Tibial nerve (tissue), 3 donors: ENCODE measurements around the genes CAPN3, SNAP23 and TTBK2.

GRCh38 chr15:41621741-41622249 is 62.8 kb downstream of the TYRO3 start:
- PRO-cap: unidirectional peak, plus-strand start at chr15:41621782; bidirectional peak, plus-strand start at chr15:41622155, minus-strand start at chr15:41622043
- RAMPAGE, long total RNA, 3 experiments: no peak in any of the 3 experiments

GRCh38 chr15:41659974-41660230 is 100.9 kb downstream of the TYRO3 start:
- PRO-cap: no peak
- RAMPAGE, long total RNA, 3 experiments: no peak in any of the 3 experiments

- PRO-cap: no peak
- RAMPAGE, long total RNA, 3 experiments: no peak in any of the 3 experiments
Measured at GRCh38 chr15:41845754-41846165, 7.1 kb downstream of the PLA2G4B start.

GRCh38 chr15:41881401-41882483 is 12.1 kb downstream of the SPTBN5 start:
- PRO-cap: no peak
- RAMPAGE, long total RNA, 3 experiments: no peak in any of the 3 experiments

- PRO-cap: no peak
- RAMPAGE, long total RNA, 3 experiments: no peak in any of the 3 experiments
Measured at GRCh38 chr15:41928552-41929702, 35.1 kb upstream of the SPTBN5 start.

- PRO-cap: no peak
- RAMPAGE, long total RNA, 3 experiments: no peak in any of the 3 experiments
Measured at GRCh38 chr15:41951422-41951878, 20.9 kb downstream of the EHD4 start.

DNA sequence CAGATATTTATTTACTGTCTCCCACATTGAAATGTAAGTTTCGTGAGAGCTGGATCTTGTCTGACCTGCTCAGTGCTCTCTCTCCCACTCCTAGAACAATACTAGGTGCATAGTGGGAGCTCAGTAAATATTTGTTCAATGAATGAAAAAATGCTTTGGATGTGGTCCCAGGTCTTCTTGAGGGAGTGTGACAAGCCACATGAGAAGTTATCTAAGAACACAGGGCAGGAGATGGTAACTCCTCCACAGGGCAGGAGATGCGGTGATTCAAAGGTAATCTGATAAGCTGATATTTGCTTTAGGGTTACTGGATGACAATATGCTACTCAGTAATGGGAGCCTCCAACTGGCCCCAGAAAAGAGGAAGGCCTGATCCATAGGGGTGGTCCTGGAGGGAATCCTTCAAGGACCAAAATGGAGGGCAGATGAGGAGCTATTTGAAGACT is 25.8 kb upstream of the PLA2G4E start:
- PRO-cap: no peak
- RAMPAGE, long total RNA, 3 experiments: no peak in any of the 3 experiments

GRCh38 chr15:42118735-42119372 is 24.5 kb upstream of the PLA2G4D start:
- PRO-cap: no peak
- RAMPAGE, long total RNA, 3 experiments: no peak in any of the 3 experiments

GRCh38 chr15:42152174-42152742 is 4.2 kb downstream of the PLA2G4F start:
- PRO-cap: no peak
- RAMPAGE, long total RNA, 3 experiments: no peak in any of the 3 experiments

DNA sequence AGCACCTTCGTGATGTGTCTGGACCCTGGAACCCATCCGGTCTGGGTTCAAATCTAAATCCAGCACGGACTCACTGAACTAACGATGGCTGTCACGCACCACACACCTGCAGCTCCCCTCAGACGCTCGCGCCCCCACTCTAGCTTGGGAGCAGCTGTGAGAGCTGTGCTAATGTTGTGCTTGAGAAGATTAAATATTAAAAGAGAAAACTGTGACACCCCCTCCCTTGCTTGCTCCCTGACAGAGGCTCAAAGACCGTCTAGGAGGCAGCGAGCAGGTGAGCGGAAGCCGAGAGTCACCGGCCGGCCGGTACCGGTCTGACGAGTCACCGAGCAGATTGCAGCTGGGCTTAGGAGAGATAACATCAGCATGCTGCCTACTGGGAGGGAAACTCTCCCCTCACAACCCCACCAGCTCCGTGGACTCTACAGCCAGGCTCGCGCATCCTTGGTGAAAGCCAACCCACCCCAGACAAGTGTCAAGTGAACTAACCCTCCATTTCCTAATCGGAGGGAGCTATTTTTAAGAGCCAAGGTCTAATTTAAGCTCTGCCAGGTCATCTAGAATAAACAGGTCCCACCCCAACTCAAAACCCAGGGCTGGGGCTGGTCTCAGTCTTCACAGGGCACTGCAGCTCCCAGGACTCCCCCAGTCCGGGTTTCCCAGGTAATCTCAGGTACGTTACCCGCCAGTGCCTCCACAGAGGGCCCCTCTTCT is 524 bp downstream of the PLA2G4F start:
- PRO-cap: no peak
- RAMPAGE, long total RNA, 3 experiments: no peak in any of the 3 experiments

DNA sequence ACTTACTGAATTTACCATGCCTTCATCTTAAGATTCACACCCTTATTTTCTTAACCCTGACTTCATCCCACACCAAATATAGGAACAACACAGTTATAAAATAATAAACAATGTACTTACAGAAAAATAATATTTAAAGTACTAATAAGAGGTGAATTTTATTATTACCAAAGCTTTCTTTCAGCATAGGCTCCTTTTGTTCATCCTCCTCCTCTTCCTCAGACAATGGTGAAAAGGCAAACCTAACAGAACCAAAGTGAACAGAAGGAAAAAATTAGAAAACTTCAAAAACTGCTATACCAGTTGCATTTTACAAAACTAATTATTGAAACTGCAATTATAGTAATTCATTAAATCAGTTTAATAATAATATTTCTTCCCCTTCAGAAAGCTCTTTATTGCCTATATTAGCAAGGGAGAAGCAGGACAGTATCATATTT is 11.8 kb upstream of the VPS39 start:
- PRO-cap: no peak
- RAMPAGE, long total RNA, 3 experiments: start-site peak on the minus strand in 1 of 3 experiments, centred at position 241 of the sequence, 11 reads per replicate

DNA sequence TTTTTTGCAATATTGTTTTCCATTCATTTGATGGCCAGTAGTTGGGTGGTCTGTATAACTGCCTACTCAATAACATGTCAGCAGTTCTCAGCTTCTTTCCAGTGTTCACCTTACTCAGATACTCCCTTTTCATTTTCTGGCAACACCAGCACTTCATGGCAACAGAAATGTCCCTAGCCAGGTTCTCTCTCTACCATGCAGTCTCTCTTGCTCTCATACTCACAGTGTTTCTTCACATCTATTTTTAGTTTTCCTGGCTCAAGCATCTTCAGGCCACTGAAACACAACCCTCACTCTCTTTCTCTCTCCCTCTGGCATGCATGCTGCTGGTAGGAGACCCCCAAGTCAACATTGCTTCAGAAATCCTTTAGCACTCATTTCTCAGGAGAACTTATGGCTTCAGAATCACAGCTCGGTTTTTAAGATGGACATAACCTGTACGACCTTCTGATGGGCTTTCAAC is at the start of gene CAPN3:
CAPN3 (plus strand) TSS at position 293 of the 463 bp plus-strand sequence.
- PRO-cap: no peak
- RAMPAGE, long total RNA, 3 experiments: no peak in any of the 3 experiments

DNA sequence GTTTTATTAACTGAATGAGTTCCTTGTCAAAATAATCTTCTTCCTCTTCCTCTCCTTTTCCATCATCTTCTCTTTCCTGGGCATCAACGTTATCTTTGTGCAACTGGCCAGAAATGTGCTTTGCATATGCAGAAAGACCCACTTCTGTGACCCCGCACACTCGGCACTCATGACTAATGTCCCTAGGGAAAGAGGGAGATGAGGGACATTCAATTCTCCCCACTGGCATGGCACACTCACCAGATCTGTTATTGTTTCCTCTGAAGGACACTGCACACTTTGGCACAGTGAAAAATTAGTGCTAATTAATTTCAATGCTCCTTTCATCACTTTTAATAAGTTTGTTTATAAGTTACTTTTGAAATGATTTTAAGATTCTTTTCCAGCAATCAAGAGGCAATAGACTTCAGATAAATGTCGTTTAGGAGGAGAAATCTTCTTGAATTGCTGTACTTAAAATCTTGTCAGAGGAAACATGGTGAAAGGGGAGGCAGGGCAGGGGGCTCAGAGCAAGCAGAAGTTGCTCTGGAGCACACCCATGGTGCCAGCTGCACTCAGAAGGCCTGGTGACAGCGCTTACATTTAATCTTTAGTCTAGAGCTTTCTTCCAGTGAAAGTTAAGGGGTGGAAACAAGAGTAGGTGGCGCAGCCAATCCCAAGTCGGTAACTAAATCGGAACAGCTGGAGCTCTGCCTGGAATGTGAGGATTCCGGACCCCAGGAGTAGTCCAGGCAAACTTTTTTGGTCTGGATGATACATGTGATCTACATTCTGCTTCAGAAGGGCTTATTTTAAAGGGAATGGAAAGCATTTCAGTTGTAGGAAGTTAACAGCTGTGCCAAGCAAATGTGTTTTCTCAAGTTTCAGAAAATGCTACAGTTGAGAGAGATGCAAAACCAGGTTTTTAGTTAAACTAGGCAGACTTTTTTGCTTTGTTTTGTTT is 33.7 kb downstream of the ZNF106 start:
- PRO-cap: bidirectional peak, plus-strand start at position 703 of the sequence, minus-strand start at position 556 of the sequence
- RAMPAGE, long total RNA, 3 experiments: start-site peak on the minus strand in 3 of 3 experiments, centred at positions 107 to 584 of the sequence, 18 to 388 reads per replicate

GRCh38 chr15:42494941-42496159 is at the start of gene SNAP23:
Gene SNAP23 (plus strand): TSS chr15:42495634.
- PRO-cap: bidirectional peak, plus-strand start at chr15:42495657, minus-strand start at chr15:42495470
- RAMPAGE, long total RNA, 3 experiments: start-site peak on the plus strand in 3 of 3 experiments, at chr15:42495651-42495690 at its widest, 422 to 763 reads per replicate

- PRO-cap: no peak
- RAMPAGE, long total RNA, 3 experiments: no peak in any of the 3 experiments
Measured at GRCh38 chr15:42729595-42730120, 7.3 kb downstream of the CDAN1 start.

DNA sequence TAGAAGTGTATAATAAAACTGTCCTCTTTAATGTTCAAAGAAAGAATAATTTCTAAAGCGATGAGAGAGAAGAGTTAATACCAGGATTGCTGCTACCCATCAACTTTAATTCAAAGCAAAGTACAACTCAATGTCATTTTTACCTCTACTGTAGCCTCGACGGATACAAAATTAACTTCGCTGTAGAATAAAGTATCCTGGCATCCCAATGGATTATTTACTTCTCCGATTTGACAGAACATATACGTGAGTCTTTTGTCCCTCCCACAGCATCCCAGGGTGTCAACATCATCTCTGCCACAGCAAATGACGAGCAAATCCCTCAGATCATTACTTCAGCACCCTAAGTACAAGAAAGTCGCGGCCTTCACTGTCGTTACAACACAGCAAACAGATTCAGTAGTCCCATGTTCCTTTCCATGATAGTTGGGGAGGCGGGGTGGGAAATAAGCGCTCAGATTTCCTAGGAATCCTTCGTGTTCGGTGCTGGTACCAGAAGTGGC is 911 bp downstream of the TTBK2 start:
- PRO-cap: no peak
- RAMPAGE, long total RNA, 3 experiments: no peak in any of the 3 experiments

DNA sequence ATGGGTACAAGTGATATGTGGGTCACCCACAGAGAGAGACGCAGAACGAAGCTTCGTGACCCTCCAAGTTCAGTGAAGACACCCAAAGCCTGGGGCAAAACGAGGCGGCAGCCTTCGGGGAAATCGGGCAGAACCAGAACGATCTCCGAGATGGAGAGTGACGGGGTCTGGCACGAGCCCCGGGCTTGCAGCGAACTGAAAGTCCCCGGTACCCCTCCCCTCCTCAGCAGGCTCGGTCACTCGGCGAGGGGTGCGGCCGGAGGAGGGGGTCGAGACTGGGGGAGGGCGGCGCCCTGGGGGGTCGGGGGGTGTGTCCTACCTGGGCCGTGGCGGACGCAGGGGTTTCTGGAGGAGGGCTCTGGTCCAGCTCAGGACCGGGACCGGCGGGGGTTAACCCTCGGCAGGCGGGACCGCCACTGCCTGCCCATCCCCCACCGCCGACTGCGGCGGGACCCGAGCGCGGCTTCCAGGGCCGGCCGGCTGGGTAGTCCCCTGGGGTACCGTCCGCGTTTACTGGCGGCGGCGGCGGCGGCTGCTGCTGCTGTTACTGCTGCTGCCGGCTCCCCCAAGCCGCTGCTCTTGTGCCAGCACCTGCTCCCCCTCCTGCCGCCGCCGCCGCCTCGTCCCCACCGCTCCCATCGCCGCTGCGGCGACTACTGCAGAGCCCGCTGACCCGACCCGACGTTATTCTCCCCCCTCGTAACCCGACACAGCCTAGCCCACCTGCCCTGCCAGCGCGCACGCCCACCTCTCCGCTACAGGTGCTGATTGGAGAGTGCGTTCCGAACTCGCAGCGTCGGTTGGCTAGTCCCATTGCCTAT is at the start of gene TTBK2:
TTBK2 (minus strand) TSS at position 660 of the 821 bp plus-strand sequence.
- PRO-cap: bidirectional peak, plus-strand start outside the sequence, minus-strand start at position 751 of the sequence
- RAMPAGE, long total RNA, 3 experiments: start-site peak on the minus strand in 1 of 3 experiments, centred at position 513 of the sequence, 24 reads per replicate

DNA sequence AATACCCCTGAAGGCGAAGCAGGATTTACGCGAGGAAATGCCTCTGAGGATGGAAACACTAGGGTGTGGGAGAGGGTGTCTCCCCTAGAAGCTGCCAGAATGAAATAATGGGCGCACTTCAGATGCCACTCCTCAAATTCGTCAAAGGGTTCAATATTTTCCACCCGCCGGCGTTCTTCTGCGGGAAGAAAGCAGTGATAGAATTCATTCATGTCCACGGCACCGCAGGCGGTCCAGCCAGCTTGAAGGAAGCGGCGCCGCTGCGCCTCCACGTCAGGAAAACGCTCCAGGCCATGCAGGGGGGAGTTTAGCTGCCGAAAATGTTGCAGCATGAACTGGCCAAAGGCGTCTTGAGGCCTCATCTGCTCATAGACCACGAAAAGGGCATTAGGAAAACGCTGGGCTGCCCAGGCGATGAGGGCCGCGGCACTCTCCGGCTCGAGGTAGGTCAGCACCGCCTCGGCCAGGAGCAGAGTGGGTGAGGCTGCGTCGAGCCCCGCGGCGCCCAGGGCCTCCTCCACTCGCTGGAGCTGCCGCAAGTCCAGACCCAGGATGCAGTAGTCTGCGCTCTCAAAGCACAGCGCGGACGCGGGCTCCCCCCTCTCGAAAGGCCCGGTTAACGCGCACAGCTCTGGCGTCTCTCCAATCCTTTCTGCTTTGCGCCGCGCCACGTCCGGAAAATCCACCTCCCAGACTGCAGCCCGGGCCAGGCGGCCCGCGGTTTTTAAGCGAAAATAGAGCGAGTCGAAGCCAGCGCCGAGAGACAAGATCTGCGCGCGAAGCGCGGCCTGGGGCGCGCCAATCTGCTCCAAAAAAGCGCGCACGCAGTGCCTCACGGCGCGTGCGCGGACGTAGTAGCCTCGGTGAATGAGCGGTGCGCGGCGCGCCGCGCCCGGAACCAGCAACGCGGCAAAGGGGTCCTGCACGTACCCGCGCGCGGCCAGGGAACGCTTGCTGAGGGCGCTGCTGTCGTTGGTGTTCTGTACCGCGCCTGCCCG is 606 bp downstream of the LCMT2 start:
- PRO-cap: no peak
- RAMPAGE, long total RNA, 3 experiments: no peak in any of the 3 experiments

- PRO-cap: no peak
- RAMPAGE, long total RNA, 3 experiments: start-site peak on the minus strand in 1 of 3 experiments, at chr15:43492003-43492704 at its widest, 47 reads per replicate
Measured at GRCh38 chr15:43491889-43492610, 906 bp downstream of the TP53BP1 start.

DNA sequence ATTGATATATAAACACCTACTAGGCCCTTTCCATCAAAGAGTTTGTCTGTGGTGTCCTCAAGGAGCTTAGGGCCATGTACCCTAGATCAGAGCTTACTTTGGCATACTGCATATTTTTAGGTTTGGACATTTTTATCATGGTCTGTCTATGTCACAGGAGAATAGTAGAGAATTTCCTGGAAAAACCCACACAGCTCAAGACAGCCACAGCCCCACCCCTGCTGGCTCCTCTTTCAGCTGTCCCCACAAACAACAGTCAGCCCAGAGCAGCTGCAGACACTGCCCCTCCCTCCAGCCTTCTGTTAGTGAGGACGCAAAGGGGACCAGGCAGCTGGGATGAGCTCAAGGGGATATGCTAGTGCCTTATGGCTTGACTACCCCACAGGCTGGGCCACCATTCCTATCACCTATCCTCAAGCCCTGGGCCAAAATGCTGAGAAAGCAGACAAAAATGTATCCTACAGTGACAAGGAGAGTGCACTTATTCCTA is 3.2 kb upstream of the MAP1A start:
- PRO-cap: no peak
- RAMPAGE, long total RNA, 3 experiments: no peak in any of the 3 experiments